ENCODE results near the genes PPIG, GORASP2 and CYBRD1.

- PRO-cap, 2 experiments: no peak in any of the 2 experiments
Measured at GRCh38 chr2:168245089-168245572, 2.3 kb downstream of the STK39 start.

- PRO-cap, 2 experiments: no peak in any of the 2 experiments
Measured at GRCh38 chr2:168453372-168453864, 2.7 kb upstream of the CERS6 start.

GRCh38 chr2:168493180-168493728 is 37.2 kb downstream of the CERS6 start:
- PRO-cap, 2 experiments: no peak in any of the 2 experiments

- PRO-cap, 2 experiments: peak in 1 of 2 experiments; most common minus-strand start chr2:169107756 (in 1)
Measured at GRCh38 chr2:169107567-169107931, 38.2 kb downstream of the DHRS9 start.

DNA sequence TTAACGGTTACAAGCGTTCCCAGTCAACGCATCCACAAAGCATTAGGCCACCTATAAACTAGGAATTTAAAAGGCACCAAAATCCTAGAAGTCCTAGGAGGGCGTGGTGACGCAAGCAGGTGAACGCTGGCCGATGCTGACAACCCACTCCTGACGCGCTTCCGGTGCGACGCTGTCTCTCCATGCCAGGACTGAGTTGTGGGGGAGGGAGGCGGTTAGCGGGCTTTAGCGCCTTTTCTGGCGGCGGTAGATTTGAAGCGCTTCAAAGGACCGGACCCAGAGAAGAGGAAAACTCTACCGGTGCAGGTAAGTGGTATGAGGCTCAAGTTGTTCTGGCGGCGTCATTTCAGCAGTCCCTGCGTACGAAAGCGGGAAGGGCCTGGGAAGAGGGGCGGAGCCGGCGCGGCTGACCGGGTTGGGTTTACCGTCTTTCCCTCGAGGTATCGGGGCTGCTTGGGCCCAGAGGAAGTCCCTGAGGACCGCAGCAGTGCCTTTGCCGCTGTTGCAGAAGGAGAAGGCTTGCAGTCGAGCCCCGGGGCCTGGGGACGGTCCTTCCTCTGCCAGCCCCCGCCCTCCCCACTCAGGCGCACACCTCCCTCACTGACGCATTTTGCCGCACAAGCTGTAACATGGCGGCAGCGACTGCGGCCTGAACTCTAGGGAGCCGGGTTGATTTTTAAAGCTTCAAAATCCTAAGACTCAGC is at the start of gene PPIG:
PPIG (plus strand) TSS at position 167 of the 704 bp plus-strand sequence.
- PRO-cap, 2 experiments: peak in 2 of 2 experiments; most common plus-strand start position 188 of the sequence (in 2); most common minus-strand start position 51 of the sequence (in 1)

GRCh38 chr2:169715224-169715843 is 18.3 kb upstream of the KLHL23 start:
- PRO-cap, 2 experiments: no peak in any of the 2 experiments

DNA sequence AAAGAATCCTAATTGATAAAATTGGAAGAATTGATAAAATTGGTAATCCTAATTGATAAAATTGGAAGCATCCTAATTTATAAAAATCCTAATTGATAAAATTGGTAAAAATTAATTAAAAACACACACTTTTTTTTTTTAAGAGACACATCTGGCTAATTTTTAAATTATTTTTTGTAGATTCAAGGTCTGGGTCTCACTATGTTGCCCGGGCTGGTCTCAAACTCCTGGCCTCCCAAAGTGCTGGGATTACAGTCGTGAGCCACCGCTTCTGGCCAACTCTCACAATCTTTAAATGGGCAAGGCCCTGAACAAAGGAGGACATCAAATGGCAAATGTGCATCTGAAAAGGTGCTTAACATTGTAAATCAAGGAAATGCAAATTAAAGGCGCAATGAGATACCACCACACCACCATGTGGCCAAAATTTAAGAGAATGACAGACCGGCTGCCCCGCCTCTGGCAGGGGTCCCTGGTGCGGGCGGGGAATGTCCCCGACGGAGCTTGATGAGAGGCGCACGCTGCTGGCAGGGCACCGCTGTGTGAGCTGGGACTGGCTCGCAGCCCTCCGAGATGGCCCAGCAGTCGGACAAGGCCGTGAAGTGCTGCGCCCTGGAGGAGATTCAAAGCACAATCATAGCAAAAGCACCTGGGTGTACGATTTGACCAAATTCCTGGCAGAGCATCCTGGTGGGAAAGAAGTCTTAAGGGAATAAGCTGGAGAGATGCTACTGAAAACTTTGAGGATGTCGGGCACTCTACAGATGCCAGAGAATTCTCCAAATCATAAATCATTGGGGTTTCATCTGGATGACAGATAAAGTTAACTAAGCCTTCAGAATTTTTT is 8.9 kb upstream of the SSB start:
- PRO-cap, 2 experiments: no peak in any of the 2 experiments

- PRO-cap, 2 experiments: no peak in any of the 2 experiments
Measured at GRCh38 chr2:170024613-170025507, 153.1 kb upstream of the MYO3B start.

DNA sequence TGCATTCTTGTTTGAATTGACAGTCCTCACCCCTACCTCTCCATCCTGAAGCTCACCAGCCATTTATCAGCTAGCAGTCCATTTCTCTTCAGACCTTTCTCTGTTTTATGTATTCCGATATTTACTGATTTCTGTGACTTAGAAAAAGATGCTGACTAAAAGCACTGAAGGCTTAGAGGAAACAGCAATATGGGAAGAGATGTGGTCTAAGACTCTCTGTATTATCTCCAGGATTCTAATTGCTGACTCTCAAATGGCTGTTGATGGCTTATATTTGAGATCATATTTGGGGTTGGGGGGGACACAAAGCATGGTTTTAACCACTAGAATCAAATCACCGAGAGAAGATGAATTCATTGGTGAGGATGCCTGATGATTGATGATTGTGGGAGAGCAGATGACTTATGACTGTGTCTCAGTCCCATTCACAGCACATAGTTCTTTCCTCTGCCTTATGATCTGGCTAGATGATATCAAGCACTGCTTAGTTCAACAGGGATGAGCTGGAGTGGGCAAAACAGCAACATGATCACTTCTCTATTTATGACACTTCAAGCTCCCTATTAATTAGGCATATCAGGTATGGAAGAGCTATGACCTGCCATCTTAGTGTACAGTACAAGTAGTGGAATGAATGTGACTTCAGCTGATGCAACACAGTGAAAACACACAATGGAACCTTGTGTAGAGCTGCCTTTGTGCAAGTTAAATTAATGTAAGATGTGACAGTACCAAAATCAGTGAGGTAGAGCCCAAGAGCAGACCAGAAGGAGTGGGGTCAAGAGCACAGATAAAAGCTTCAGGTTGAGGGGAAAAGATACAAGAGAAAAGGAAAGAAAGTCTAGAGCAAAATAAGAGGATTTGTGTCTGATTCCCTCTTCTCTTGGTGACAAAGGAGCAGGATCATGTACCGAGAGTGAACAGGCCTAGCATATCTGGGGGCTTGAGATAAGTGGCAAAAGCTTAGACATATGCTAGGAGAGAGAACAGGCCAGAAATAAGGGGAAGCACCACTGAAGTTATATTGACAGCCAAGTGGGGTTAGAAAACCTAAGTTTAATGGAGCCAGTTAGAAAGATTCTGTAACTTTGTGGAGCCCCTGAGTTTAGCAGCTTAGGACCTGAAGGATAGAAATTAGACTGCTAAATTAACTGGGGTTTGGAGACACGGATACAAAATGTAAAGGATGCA is 93.1 kb upstream of the MYO3B start:
- PRO-cap, 2 experiments: no peak in any of the 2 experiments

GRCh38 chr2:170085683-170086449 is 92.1 kb upstream of the MYO3B start:
- PRO-cap, 2 experiments: no peak in any of the 2 experiments

- PRO-cap, 2 experiments: peak in 2 of 2 experiments; most common plus-strand start chr2:170929272 (in 2); most common minus-strand start chr2:170928917 (in 2)
Measured at GRCh38 chr2:170928720-170929676, at the start of gene GORASP2. TSS of gene GORASP2 (plus strand) at chr2:170929253.

DNA sequence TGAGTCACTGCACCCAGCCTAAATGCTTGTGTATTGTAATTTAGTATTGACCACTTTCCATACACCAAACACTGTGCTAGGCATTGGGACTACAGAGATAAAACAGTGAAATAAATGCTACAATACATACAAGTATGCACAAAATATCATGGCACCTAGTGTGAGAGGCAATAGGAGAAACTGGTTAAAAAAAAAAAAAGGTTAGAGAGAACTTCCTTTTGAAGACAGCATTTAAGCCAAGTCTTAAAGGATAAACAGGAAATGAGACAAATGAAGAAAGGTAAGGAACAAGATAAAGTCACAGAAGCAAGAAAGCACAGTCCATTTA is 113.4 kb downstream of the GORASP2 start:
- PRO-cap, 2 experiments: no peak in any of the 2 experiments

DNA sequence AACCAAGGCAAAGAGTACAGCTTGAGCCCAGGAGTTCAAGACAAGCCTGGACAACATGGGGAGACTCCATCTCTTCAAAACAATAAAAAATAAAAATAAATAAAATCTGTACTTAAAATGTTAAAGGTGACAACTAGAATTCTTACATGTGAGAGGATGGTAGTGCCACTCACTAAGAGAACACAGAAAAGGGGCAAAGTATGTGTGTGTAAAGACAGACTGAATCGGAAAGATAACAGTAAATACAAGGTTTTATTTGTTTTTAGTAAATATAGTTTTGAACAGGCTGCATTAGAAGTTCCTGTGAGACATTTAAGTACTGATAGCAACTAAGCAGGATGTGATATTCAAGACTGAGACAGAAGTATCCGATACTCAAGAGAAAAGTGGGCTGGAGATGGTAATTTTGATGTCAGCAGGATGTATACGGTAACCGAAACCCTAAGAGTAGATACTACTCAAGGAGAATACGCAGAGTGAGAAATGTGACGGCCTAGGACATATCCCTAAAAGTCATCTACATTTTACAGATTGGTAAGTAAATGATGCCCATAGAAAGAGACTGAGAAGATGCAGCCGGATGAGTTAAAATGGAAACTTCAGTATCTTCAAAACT is 115.2 kb downstream of the GORASP2 start:
- PRO-cap, 2 experiments: peak in 1 of 2 experiments; most common plus-strand start position 454 of the sequence (in 1); most common minus-strand start position 358 of the sequence (in 1)

GRCh38 chr2:171155765-171156325 is 4.8 kb downstream of the TLK1 start:
- PRO-cap, 2 experiments: no peak in any of the 2 experiments

GRCh38 chr2:171248360-171248860 is 87.7 kb upstream of the TLK1 start:
- PRO-cap, 2 experiments: peak in 2 of 2 experiments; most common plus-strand start chr2:171248493 (in 2)

DNA sequence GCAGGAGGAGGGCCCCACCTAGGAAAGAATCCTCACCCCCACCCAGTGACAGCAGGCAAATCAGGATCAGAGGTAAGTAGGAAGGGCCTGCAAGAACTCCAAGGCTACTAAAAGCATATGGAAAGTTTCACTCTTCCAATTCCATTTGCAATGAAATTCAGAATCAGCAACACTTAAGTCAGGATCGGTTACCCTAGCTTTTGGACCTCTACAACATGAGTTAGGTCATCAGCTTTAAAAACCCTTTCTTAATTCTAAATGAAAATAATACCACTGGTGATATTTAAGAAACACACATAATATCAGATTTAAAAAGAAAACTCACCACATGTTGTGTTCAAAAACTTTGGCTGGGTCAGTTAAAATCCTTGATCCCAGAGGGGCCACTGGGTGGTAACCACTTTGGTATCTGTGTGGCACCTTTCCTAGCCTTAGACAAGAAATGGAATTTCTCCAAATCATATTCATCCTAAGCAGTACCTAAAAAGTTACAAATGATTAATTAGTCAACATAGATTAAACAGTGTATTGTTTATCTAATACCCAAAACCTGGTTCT is 42.0 kb downstream of the METTL8 start:
- PRO-cap, 2 experiments: no peak in any of the 2 experiments

DNA sequence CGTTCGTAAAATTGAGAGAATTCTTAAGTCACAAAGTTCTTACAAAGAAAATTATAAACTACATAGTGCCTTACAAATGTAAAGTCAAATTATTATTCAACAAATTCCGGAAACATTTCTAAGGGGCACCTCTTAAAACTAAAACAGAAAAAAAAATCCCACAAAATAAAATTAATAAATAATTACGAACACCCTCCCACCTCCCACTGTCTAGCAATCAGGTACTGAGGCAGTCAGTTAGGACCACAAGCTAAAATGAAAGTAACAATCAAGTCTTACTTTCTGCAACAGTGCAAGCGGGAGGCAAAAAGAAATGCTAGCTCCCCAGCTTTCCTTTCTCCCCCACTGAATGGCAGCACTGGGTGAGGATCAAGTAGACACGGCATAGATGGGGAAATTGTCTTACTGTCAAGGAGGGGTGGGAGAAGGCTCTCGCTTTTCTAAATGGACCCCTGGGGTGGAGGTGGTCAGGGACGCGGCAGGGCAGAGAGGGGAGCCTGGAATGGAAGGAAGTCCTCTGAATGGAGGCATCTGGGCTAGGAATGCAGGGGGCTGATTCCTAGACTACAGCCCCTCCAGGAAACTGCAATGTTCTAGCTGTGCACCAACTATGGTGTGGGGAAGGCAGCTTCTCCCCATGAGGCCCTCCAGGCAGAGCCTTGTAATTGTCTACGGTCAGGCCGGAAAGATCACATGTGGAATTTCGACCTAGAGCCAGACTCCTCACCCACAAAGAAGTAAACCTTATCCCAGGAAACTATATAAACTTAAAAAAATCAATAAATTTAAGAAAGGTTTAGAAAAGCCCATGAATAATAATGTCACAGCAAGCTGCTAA is 24.3 kb downstream of the METTL8 start:
- PRO-cap, 2 experiments: no peak in any of the 2 experiments

- PRO-cap, 2 experiments: no peak in any of the 2 experiments
Measured at GRCh38 chr2:171516809-171517319, 5.4 kb upstream of the CYBRD1 start.

DNA sequence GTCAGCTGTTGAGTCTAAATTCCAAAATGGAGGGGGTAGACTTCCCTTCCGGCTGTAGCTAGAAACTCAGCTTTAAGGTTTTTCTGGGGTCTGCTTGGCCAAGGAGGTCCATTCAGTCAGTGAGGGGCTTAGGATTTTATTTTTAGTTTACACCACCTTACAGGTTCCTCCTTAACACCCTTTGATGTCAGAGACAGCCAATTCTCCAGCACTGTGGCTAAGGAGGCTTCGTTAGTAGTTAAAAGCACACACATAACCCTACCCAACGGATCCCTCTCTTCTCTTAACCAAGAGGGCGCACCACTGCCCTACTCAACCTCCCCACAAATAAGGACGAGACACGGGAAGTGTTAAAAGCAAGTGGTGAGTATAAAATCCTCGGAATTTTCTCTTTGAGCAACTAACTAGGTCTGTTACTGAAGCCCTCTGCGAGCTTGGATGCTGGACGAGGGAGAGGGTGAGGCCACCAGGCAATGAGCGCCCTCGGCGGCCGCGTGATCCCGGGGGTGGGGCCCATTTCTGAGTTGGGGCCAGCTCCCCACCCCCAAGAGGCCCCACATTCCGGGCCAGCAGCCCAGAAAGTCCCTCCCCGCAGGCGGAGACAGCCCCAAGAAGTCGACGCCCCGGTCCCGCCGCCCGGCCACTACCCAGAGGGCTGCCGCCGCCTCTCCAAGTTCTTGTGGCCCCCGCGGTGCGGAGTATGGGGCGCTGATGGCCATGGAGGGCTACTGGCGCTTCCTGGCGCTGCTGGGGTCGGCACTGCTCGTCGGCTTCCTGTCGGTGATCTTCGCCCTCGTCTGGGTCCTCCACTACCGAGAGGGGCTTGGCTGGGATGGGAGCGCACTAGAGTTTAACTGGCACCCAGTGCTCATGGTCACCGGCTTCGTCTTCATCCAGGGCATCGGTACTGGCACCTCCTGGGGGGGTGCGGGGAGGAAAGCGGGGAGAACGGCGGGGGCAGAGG is at the start of gene CYBRD1:
CYBRD1 (plus strand) TSS at position 640 of the 964 bp plus-strand sequence.
- PRO-cap, 2 experiments: no peak in any of the 2 experiments

DNA sequence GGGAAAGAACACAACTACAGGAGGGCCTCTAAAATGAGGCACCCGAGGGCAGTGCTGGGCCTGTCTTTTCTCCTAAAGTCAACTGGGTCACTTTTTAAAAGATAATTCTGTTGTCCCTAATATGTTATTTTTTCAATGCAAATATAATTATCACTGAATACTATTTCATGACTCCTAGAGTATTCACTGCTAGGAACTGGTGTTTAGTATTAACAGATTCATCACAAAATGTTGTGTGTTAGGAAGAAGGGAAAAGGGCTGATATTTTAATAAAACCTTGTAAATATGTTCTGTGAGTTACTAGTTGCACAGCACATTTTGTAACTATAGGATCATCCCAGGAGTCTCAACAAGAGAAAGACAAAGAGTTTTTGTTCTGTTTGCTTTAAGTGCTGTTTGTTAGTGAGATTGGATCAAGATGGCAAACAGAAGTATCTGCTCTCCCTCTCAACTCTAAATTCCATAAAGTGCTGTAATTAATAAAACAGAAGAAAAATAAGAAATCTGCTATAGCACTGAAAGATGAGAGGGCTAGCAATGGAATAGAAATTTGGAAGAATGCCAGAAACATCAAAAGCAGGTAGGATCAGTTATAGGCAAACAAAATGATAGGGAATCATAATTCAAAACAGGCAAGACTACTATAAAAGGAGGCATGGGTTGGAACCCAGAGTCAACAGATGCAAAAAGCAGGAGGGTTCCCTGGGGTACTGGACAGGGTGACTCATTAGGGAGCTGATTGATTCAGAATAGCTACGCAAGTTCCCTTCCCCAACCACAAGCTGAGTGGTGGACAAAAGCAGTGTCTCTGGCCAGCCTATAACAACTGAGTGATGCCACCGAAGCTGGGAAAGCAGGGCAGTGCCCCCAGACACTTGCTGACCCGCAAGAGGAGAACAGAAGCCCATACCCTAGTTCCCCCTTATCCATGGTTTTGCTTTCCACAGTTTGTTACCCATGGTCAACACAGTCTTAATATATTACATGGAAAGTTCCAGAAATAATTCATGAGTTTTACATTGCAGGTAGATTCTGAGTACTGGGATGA is 75.7 kb downstream of the DYNC1I2 start:
- PRO-cap, 2 experiments: no peak in any of the 2 experiments